ReNcell CX (cell line): ENCODE results near the gene AFF3.

- PRO-cap: no peak
Observed at GRCh38 chr2:98485340-98486107, 40.9 kb downstream of the INPP4A start.

- PRO-cap: no peak
Observed at GRCh38 chr2:98505252-98505866, 60.7 kb downstream of the INPP4A start.

DNA sequence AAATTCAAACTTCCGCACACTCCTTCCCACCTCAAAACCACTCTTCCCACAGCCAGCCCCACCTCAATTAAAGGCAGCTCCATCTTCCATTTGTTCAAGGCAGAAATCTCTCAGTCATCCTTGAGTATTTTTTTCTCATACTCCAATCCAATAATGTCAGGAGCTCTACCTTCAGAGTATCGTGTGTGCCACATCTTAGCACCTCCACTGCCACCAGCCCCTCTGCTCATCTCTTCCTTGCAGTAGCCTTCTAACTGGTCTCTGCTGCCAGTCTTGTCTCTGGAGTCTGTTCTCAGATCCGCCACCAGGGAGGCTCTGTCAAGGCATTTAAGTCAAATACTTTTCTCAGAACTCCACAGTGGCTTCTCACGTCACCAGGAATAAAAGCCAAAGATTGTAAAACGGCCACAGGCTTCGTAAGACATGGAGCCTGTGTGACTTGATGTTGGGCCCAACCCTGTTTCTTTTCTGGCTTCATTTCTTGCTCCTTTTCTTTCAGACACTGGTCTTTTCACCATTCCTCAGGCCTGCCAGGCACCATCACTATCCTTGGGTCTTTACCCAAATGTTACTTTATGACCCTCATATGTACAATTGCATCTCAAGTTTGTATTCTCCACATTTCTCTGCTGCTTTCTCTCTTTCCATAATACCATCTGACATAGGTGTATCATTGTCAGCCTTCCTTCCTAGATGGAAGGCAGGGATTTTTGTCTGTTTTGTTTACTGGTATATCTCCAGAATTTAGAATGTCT lies 7.2 kb downstream of the UNC50 start:
- PRO-cap: no peak

DNA sequence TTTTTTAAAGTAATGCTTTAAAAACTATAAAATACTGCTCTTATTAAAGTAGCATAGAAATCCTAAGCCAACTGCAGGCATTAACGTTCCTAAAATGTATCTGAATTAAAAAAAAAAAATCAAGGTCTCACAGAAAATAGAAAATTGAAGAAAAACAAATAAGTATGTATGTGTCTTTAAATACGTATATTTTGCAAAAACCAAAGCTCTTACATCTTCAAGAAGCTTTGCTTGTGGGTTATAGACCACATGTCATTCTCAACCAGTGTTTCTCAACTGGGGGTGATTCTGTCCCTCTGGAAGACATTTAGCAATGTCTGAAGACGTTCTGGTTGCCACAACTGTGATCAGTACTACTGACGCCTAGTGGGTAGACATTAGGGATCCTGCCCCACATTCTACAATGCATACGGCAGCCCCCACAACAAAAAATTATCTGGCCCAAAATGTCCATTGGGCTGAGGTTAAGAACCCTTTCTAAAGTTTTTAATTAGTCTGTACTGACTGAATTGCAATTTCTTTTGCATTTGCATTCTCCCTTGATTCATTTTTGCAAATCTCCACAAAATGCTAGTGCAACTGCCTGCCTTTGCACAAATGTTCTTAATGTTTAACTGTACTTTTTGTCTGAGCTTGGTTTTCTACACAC lies 48.4 kb downstream of the UNC50 start:
- PRO-cap: no peak

DNA sequence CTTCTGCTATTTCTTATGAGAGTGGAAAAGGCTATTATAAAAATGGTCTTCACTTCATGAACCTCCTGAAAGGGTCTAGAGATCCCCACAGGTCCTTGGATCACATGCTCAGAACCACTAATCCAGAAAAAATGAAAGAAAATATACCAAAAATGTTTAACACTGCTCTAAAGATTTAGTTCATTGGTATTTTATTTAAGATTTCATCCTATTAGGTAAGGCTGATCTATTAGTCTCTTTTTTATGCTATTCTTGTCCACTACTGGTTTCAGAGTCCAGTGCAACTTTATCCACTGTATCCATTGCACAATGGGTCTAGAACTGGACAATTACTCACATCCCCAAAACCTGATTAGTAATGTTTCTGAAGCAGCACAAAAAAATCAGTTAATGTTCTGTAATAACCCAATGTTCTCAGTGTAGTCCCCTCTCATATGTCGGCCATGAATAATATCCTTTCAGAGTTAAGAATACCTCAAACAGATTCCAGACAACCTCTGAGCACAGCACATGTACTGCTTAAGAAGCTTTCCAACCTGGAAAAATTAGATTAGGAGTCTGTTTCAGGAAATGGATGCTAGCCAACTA lies 29.8 kb downstream of the MGAT4A start:
- PRO-cap: no peak

DNA sequence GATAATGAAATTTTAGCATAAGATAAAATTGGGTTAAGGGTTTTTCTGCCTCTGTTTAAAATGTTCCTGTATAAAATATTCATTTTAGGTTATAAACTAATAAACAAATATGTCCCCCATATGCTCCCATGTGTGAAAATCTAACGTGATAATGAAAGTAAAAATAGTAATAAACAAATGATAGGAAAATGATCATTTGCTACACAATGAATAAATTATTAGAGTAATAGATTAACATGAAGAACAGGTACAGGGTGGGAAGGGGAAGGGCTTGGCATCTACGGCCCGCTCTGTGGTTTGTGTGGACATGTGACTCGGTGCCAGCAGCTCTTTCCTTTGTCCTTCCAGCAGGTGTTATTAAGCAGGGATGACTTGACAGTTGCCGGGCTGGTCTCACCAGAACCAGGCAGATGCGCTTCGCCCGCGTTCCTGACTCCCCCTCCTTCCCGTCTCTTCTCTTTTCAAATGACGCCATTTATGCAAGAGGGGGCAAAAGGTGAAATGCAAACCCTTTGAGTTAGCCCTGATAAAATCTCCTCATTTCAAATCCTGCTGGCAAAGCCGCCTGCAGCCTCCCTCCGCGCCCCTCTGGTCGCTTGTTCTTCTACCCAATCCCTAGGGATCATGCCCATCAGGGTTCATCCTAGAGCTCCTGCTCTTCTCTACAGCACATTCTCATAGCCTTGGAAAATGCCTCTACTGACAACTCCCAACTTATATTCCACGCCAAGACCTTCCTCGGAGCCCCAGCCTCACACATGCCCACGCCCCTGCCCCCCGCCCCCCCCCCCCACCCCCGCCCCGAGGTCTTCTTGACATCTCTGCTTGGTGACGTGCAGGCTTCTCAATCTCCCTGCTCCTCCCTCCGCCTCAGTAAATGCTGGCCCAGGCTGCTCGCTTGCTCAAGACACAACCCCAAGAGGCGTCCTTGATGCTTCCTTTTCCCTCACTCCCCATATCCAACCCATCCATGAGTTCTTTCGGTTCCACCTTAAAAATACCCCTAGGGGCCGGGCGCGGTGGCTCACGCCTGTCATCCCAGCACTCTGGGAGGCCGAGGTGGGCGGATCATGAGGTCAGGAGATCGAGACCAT lies 39.0 kb upstream of the MGAT4A start:
- PRO-cap: no peak

- PRO-cap: no peak
Observed at GRCh38 chr2:98823249-98823821, 92.4 kb upstream of the MGAT4A start.

DNA sequence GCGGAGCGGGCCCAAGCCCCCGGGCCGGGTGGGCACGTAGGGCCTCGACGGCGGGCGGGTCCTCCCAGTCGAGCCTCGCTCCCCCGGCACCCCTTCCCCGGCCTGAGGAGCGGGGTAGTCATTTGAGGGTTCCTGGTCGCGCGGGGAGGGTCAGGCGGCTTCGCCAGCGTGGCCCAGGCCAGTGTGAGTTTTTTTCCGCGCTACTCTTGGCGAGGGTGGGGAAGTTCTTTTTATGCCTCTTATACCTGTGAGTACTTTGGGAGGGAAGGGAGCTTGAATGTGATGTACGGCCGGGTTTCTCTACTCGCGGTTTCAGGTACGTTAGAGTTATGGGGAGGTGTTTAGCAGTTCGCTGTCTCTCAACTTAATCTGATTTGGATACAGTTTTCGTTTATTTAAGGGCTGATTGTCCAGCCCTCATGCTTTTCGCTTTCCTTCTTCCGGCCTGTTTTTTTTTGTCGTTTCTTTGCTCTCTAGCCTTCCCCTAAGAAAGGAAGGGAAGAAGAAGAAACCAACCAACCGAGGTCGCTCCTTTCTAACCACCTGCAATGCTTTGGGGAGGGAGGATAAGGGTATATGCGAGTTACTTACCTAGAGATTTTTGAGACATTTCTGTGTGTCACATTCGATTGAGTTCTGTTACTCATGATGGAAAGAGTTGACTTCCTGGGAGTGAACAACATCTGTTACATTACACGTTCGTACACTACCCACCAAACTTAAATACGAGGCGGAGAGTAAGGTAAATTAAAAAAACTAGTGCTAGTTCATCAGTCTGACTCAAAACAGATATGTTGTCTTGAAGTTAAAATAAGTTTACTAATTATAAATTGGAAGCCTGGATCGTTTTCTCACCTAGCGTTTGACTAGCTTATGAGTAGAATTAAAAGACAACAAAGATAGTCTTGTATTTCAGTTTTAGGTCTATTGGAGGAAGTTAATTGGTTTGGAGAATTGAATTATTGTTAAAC lies 822 bp downstream of the EIF5B start:
- PRO-cap: bidirectional peak, plus-strand start at position 127 of the sequence, minus-strand start at position 88 of the sequence

- PRO-cap: no peak
Observed at GRCh38 chr2:99363448-99364121, 26.4 kb downstream of the EIF5B start.

DNA sequence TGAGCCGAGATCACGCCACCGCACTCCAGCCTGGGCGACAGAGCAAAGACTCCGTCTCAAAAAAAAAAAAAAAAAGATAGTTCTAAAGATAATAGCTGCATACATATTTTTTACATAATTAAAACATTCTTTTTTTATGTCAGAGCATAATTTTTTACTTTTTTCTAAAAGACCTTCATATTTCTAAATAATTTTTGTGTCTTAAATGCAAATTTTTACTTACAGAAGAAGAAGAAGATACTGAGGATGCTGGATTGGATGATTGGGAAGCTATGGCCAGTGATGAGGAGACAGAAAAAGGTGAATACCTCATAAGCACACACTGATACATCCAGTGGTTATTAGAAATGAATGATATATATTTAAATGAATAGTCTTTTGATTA lies 34.2 kb downstream of the EIF5B start:
- PRO-cap: no peak

GRCh38 chr2:99930302-99930746 lies 212.1 kb downstream of the AFF3 start:
- PRO-cap: no peak

DNA sequence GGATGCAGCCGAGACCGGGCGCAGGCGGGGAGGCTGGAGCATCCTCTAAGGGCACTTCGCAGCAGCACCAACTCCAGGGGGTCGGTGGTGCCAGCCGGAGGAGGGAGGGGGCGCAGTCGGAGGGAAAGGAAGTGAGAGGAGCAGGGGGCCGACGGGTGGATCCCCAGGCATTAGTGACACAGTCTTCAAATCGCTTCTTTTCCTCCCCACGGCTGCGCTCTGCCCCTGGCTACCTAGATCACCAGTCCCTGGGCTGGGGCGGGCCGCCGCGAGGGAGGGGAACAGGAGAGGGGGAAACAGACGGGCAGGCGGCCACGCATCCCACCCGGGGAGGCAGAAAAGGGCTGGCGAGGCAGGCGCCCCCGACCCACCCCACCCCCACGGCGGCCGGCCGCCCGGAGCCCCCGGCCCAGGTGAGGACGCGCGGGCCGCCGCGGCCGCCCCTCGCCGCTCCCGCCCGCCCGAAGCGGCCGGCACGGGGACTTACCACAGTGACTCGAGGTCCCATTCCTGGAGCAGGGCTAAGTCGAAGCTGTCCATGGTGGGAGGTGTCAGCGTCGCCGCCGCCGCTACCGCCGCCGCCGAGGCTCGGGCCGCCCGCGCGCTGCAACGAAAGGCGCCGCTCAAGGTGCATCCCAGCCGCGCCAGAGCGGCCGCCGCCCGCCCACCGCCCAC lies 38.3 kb downstream of the AFF3 start:
- PRO-cap: no peak

DNA sequence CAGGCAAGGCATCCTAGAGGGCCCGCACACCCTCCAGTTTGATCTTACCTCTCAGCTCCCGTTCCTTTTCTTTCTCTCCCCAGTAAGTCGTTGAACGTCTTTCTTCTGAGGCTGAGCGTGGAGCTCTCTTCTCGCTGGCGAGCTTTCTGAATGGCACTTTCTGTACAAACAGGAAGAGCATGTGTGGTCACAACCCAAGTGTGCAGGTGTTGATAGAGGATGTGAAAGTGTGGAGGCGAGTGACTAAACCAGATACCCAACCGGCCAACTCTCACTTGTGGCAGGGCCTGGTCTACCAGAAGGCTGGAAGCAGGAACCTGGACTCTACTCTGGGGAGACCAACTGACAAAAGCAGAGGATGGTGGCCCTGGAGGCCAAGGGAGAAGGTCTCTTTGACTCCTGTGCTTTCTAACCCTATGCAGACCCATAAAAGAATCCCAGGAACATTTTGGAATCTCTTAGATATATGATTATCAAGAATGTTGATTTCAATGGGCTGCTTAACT lies at the start of gene AFF3:
Gene AFF3, minus strand, starts transcription at position 155 of the 506 bp plus-strand sequence.
- PRO-cap: no peak

GRCh38 chr2:100178385-100178713 lies 36.0 kb upstream of the AFF3 start:
- PRO-cap: no peak

DNA sequence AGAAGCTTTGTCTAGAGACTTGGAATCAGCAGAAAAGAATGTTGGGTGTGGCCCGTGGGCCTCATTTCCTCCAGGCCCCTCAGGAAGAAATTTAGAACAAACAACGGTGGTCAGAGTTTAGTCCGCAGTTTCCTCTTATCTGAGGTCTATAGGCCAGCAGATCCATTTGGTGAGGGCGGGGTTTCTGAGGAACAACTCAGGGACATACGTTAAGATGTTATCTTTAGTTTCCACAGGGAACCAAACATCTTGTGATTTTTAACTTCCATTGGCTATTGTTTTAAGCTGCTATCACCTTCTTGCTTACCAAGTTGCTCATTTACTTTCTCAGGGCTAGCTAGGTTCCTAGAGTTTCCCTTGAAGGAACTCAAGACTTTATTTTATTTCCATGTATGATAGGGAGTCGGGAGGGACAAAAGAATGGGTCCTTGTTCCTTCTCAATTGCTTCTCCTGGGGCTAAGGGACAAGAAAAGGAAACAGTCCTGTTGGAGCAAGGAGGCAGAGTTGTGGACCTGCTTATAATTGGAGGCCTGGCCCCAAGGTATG lies 51.1 kb upstream of the AFF3 start:
- PRO-cap: no peak

DNA sequence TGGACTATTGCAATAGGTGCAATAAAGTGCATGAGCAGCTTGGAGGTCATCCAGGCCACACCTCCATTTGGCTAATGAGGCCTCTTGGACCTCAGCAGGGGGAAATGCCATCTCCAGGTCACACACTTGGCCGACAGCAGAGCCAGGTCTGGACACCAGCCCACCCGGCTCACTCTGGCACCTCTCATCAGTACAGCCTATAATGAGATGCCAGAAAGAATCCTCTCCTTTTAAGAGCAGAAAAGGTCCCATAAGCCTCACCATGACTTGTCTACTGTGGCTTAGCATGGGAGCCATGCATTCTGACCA lies 71.2 kb upstream of the AFF3 start:
- PRO-cap: no peak

- PRO-cap: no peak
Observed at GRCh38 chr2:100234893-100235606, 87.3 kb downstream of the LONRF2 start.

DNA sequence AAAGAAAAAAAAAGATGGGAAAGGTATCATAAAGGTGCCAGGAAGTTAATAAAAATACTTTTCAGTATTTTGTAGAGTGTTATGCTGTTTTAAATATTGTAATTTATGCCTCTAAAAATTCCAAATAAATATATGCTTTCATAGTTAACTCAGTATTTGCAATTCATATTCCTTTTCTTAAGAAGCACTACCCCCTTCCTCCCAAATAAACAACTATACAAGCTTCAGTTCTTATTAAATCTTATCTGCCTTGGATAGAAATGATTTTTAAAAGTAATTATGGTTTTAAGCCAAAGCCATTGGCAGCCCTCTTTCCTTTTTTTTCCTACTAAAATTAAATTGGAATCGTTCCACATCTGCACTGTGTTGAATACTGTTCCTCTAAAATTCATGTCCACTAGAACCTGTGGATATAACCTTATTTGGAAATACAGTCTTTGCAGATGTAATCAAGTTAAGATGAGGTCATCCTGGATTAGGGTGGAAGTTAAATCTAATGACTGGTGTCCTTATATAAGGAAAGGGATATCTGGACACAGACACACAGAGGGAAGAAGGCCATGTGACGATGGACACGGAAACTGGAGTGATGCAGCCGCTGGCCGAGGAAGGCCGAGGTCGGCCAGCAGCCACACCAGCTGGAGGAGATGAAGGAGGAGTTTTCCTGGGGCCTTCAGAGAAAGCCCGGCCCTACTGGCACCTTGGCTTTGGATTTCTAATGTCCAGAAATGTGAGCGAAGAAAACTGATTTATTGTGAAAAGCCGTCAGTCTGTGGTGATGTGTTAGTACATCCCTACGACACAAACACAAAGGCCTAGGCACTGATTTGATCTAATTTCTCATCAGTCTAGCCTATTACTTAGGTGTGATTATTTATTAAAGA lies 49.5 kb downstream of the LONRF2 start:
- PRO-cap: no peak

DNA sequence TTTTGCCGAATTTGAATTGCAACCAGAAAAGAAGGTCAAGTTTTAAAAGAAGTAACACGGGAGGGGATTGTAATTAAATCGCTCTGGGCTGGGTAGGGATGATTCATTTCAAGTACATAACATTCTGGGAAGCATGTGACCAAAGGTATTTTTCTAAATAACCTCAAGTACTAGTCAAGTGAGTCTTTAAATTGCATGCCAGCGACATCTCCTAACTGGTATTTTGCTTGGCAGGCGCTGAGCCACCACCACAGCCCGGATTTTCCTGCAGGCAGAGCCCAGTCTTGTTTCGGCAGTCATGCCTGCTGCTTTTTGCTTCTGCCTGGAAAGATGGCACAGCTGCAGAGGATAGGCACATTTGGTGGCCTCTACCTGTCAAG lies 33.7 kb upstream of the NPAS2 start:
- PRO-cap: no peak

GRCh38 chr2:100793823-100794375 lies 26.0 kb upstream of the NPAS2 start:
- PRO-cap: no peak